ENCODE measurements around the gene ZNRF2.

DNA sequence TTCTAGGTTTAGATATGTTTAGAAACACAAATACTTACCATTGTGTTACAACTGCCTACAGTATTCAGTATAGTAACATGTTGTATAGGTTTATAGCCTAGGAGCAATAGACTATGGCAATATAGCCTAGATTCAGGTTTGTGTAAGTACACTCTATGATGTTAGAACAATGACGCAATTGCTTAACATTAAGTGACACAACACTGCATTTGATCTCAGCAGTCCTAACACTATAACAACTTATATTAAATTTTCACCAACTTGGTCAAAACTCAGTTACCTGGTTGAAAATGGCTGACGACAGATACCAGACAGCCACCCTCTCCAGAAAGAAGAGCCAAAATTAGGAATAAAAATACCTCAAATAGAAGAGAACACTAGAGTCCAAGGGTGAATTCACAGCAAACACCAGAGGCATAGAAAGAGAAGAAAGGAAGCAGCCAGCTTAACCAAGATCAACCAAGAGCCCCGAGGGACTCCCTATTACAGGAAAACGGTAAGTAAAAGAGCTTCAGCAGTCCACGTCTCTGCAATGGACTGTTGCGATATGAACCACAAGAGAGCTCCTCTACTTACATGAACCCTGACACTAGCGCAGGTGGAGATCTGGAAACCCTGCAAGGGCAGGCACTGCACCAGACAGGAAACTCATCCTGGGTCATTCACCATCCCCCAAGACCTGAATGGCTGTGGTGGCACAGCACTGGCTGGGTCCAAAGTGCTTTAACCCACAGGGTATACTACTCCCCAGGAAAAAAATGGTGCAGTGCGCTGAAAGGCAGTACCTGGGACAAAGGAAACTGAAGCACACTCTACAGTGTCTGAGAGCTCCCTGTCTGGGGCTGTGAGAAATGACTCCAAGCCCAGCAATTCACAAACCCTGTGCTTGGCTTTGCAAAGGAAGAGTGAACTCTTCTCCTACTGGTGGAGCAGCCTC lies 45.2 kb downstream of the HIBADH start:
- PRO-cap: no peak

DNA sequence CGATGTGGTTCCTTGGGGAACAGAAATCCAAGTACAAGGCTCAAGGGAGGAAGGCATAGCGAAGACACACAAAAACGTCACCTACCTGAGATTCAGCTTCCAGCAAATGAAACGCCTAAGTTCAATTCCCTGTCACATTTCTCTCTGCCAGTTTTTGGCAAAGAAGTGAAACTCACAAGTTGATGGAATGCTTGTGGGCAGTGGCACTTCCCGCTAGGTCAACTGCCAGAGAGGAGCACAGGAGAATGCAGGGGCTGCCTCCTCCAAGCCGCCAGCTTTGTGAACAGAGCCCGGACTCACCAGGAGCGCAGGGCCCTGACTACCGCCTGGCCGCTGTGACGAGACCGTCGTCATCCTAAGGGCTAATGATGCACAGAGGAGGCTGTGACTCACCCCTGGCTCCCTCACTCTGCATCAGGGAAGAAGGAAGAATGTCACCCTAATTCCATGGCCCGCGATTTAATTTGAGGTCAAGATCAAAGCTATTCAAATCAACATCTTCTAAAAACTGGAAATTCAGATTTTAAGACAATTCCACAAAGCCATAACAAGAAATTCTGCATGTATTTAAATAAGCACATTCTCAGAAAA lies 123.9 kb downstream of the TAX1BP1 start:
- PRO-cap: no peak

DNA sequence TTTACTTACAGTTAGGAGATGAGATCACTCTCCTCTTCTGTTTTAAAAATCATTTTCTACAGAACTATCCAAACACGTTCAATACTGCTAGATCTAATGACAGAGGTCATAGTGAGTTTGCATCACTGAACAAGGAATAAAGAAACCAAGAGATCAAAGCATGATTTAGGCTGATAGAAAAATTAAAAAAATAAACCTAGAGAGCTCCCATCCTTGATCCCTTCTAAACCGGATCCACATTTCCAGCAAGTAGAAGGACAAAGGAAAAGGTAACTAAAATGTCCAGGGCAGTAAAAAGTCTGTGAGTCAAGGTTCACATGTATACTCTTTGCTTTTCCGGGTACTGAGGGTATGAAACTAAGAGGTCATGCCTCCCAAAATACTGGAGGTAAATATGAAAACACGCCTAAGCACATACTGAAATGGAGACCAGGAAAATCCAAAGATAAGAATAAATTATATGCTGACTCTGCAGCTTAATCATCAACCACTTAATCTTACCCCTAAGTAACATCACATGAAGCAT lies 35.6 kb downstream of the JAZF1 start:
- PRO-cap: no peak

DNA sequence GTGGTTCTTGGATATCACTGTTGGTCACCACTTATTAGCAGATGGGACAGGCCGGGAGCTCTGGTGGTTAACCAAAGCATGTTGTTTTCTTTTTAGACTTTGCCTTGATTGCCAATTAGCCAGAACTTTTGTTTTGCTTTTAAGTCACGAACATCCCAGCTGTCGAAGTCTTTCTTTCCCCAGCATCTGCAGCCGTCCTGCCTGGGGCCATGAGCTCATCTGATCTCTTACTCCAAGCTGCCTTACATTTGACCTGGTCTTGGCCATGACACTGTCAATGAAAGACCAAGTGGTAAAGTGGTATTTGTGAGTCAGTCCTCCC lies 53.9 kb upstream of the CREB5 start:
- PRO-cap: no peak

DNA sequence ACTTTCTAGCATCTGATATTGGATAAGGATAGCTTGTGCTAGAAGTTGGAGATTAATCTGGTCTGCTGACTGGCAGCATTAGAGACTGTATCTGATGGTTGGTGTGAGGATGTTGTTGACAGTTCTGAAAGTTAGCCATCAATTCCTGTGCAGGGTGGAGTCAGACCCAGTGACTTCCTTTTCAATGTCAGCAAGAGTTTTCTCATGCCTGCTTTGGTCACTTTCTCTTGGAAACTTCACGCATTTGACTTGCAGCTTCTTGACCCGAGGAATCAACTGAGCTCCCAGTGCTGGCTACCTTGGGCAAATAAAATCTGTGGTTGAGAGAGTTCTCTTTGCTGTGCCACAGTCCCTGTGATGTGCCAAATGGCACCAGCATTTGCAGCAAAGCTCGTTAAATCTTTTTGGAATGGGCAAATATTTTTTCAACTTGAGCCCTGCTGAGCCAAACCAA lies 233.0 kb downstream of the TRIL start:
- PRO-cap: no peak

DNA sequence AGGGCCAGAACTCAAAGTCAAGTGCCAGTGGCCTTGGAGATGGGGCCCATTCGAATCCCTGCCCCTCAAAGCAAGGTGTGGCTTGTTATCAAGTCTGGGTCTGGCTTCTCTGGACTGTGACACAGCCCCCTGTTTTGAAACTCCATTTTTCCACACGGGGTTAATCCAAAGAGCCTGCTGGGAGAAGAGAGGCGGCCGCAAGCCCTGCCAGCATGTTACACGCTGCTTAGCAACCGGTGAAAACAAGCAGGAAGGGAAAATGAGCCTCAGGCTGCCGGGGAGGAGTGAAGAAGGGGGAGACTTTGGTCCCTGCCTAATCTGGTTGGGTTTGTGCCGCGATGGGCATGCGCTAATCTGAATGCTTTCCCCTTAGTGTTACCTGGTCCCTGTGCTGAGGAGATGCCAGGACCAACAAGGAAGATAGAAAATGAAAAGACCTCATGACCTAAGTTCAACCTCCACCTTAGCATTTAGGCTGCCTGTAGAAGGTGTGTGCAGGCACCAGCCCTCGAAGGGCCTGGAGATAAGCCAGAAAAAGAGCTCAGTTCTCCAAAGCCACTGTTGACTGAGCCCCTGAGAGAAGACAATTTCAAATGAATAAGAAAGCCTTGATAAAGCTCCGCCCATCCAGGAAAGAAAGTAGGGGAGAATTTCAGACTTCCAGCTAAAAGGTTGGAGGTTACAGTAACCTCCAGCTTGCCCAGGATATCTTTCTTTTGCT lies 24.7 kb downstream of the TRIL start:
- PRO-cap: no peak

- PRO-cap: no peak
Observed at GRCh38 chr7:28956078-28957028, 1.8 kb downstream of the TRIL start.

DNA sequence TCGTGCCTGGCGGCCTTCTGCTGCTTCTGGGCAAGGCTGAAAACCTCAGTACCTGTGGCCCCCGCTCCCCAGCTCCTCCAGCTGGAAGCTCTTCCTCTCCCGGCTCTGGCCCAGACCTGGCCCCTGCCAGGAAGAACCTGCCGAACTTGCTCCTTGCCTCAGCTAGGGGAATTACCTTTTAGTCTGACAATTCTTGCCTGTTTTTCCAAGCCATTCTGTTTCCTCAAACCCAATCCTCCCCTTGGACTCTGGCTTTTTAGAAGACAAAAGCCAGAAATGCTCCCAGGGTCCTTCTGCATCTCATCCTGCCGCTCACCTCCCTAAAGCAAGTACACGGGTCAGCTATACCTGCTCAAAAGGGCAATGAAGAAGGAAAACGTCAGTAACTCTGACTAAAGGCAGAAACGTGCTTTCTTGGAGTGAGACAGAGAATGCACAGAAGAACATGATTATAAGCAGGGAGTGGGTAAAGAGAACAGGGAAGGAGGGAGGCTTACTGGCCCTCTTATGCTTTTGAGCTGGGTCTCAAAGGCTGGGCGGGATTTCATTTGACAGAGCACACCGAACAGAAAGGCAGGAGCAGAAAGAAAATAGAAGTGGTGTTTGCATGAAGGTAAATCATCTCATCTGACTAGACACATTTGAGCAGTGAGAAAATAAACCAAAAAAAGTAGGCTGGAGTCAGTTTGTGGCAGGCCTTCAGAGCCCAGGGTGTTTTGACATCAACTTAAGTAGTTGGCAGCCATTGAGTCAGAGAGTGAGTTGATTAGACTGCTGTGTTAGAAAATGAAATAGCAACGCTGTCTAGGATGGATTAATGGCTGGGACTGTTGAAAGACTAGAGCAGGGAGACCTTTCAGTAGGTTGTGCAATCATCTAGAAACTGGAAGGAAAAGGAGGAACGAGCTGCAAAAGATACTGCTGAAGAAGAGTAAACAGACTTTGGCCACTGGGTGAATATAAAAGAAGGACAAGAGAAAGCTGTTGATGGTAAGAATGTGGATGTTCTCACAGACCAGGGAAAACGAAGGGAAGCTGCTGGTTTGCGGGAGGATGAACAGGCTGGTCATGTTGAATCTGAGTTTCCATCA lies 28.3 kb upstream of the TRIL start:
- PRO-cap: no peak

GRCh38 chr7:29208217-29209245 lies 14.0 kb downstream of the CHN2 start:
- PRO-cap: no peak

- PRO-cap: no peak
Observed at GRCh38 chr7:29235965-29236255, 41.3 kb downstream of the CHN2 start.

- PRO-cap: no peak
Observed at GRCh38 chr7:29274018-29274592, 79.5 kb downstream of the CHN2 start.

- PRO-cap: no peak
Observed at GRCh38 chr7:29282846-29283390, 88.3 kb downstream of the CHN2 start.

DNA sequence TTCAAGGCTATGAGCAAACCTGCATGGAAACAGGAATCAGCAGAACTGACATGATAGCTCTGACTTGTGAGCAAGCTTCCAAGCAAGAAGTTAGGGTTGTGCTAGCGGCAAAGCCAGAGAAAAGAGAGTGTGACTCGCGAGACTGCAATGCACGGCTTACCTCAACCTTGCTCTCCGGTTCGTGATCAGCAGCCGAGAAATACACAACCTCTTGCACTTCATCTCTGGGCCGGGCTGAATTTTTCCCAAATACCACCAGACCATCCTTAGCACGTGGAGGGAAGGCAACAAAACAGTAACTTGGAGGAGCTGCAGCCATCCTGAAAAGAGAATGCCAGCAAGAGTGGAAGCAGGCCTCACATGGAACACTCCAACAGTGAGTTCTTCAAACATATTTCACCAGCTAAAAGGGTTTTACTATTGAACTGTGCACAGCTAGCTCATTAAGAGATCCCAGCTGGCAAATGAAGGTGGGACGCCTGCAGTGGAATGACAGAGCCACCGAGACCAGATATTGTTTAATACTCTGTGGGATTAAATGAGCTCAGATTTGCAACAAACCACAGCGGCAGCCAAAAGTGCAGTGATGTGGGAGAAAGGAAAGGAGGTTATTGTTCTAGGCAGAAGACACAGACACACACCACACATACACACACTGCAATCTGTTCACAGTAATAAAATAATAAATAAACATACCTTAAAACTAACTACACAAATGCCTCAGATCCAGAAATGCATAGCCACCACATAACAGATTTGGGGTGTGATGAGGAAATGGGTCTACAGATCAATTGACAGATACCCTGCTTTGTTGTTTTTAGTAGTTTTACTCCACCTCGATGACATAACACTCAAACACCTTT lies 20.6 kb downstream of the SCRN1 start:
- PRO-cap: no peak

- PRO-cap: no peak
Observed at GRCh38 chr7:29987758-29988353, 1.7 kb downstream of the SCRN1 start.

GRCh38 chr7:30079186-30080204 lies 51.3 kb downstream of the PLEKHA8 start:
- PRO-cap: no peak

DNA sequence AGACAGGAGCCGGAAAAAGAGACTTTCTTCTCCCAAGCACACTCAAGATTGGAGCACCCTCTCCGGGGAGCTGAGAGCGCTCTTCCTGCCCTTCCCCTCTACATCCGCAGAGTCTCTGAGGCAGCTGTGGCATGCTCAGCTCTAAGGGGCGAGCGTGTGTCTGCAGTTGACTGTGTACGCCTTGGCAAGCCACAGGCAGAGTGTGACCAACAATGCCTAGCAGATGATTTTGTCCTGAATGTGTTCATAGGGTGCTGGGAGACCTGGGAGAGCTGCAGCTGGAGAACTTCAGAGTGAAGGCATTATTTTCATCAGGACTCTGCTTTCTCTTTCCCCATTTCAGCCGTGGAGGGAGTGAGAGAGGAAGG lies 20.7 kb downstream of the MTURN start:
- PRO-cap: no peak

DNA sequence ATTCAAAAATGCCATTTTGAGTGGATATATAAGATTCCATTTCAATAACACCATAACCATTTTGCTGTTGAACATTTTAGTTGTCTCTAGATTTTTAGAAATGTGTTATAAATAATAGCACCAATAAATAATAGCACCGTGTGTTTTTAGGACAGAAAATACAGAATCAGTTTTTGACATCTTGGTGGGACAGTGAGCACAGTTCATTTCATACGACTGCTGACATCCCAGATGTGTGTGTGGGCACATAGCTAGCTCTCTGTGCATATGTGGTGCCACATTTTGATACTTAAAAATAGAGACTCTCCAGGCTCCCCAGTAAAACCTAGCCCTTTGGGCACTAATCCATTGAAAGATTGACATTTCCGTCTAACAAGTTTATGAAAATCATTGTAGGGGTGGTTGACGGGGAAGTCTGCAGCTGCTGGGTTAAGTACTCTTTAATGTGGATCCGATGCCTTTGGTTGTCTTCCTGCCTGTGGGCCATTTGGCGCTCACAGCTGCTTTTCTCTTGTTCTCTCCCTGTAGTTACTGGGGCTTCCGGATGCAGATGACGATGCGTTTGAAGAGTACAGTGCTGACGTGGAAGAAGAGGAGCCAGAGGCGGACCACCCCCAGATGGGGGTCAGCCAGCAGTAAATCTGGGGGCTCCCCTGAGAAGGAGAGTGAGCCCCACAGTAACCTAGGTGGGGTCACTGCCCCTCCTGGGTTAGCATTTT lies 22.3 kb downstream of the MTURN start:
- PRO-cap: no peak

DNA sequence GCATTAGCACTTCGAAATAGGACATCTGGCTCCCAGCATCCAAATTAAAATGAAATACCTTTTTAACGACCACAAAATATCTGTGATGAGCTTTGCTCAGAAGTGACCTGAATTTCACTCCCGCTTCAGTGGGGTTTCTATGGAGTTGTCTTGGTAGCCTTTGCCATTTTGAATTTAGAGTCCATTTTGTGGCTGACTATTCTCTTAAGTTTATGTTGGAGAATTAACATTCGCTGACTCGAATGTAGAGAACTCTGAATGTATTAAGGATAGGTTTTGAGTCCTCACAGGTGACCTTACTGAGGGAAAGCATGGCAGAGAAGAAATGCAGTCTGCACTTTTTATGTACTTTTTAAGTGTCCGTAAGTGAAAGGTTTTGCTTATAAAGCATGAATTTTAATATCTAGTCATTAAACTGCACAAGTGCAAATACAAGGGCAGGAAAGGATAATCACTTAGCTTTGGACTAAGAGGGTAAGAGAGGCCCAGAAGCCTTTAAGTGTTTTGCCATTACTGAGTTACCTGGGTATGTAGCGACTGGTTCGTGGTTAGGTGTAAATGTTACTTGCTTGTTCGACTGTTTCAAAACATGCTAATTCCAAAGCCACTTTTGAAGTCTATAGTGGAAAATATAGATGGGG lies 23.0 kb downstream of the MTURN start:
- PRO-cap: no peak

- PRO-cap: no peak
Observed at GRCh38 chr7:30179004-30179447, 44.2 kb downstream of the MTURN start.

- PRO-cap: bidirectional peak, plus-strand start at chr7:30284623, minus-strand start at chr7:30284278
Observed at GRCh38 chr7:30284542-30285474, at the start of gene ZNRF2. Gene ZNRF2 (plus strand): TSS chr7:30284597.

Data from ascending aorta (tissue), 1 donor.